Neuron (in vitro differentiated cells): ENCODE data around the genes GPR180 and HS6ST3.

DNA sequence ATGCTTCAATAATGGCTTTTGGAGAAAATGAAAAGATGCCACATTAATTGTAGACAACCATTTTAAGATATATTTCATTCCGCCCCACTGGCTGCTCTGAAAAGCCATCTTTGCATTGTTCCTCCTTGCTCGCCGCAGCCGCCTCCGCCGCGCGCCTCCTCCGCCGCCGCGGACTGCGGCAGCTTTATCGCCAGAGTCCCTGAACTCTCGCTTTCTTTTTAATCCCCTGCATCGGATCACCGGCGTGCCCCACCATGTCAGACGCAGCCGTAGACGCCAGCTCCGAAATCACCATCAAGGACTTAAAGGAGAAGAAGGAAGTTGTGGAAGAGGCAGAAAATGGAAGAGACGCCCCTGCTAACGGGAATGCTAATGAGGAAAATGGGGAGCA is 1348.9 kb upstream of the SPRY2 start:
- PRO-cap = no peak

DNA sequence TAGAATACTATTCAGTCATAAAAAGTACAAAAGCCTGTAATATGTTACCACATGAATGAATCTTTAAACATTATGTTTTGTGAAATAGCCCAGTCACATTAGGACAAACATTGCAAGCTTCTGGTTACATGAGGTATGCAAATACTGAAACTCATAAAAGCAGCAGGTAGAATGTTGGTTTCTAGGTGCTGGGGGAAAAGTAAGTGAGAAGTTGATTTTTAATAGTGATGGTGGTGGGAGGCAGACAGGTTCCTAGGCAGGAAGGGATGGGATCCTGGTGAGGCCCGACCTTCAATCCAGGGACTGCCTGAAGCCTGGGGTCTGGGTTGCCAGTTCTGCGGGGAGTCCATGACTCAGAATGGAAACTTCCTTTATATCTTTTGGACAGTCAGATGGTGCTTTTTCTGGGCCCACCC is 1366.4 kb upstream of the GPC5 start:
- PRO-cap = no peak

GRCh38 chr13:90261306-90261643 is 1137.1 kb upstream of the GPC5 start:
- PRO-cap = no peak

GRCh38 chr13:90495499-90495807 is 903.0 kb upstream of the GPC5 start:
- PRO-cap = no peak

- PRO-cap = no peak
Observed at GRCh38 chr13:93244430-93244881, 17.8 kb downstream of the GPC6 start.

- PRO-cap = no peak
Observed at GRCh38 chr13:93768076-93768476, 541.5 kb downstream of the GPC6 start.

DNA sequence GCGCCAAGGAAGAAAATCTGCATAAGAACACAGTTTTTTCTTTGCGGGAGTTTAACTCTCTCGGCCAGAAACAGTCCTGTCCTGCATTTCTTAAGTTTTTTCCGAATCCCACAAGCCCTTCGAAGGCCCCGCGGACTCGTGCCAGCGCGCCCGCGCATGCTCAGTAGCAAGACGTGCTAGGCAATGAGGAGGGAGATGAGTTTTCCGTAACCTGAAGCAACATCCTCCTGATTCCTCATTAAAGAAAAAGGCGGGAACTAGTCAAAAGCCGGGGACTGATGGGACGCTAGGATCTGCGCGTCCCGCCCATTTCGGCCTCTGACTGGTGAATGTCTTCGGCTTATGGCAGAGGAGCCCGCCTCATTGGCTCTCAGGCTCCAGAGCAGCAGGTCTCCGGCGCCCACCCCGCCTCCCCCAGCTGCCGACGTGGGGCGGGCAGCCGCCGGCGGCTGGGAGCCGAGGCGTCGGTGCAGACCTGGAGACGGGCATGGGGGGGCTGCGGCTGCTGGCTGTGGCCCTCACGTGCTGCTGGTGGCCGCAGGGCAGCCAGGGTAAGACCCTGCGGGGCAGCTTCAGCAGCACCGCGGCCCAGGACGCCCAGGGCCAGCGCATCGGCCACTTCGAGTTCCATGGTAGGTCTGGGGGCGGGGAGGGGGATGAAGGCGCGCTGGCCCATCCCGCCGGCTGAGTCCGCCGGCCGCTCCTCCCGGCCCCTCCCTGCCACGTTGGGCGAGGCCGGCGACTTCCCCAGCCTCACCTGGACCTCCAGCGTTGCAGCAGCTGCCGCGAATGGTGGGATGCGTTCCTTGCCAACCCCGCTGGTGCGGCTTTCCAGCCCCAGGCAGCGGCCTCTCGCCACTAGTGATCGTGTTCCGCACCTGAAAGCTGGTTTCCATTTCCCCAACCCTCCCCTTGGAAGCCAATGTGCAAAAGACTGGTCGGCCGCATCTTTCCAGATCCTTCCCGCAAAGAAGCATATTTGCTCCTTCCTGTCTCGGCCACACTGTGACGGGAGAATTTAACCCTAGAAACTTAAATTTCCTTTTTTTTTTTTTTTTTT is at the start of gene GPR180:
GPR180 (plus strand) TSS at position 417 of the 1,060 bp plus-strand sequence.
- PRO-cap = bidirectional peak, plus-strand start at position 417 of the sequence, minus-strand start at position 162 of the sequence; bidirectional peak, plus-strand start at position 632 of the sequence, minus-strand start at position 640 of the sequence; bidirectional peak, plus-strand start at position 768 of the sequence, minus-strand start at position 791 of the sequence; bidirectional peak, plus-strand start at position 809 of the sequence, minus-strand start at position 863 of the sequence

DNA sequence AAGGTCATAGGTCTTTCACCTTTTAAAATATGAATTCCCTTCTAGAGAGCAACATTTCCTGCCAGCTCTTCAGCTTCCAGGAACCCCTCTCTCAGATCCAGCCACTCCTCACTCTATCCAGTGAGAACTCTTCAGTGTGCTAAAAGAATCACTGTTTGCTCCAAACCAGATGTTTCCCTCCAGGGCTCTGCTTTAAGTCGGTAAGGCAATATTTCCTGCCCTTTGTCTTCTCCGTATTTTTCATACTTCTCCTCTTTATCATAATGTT is 39.6 kb downstream of the GPR180 start:
- PRO-cap = no peak

GRCh38 chr13:94683542-94683813 is 28.9 kb downstream of the SOX21 start:
- PRO-cap = no peak

DNA sequence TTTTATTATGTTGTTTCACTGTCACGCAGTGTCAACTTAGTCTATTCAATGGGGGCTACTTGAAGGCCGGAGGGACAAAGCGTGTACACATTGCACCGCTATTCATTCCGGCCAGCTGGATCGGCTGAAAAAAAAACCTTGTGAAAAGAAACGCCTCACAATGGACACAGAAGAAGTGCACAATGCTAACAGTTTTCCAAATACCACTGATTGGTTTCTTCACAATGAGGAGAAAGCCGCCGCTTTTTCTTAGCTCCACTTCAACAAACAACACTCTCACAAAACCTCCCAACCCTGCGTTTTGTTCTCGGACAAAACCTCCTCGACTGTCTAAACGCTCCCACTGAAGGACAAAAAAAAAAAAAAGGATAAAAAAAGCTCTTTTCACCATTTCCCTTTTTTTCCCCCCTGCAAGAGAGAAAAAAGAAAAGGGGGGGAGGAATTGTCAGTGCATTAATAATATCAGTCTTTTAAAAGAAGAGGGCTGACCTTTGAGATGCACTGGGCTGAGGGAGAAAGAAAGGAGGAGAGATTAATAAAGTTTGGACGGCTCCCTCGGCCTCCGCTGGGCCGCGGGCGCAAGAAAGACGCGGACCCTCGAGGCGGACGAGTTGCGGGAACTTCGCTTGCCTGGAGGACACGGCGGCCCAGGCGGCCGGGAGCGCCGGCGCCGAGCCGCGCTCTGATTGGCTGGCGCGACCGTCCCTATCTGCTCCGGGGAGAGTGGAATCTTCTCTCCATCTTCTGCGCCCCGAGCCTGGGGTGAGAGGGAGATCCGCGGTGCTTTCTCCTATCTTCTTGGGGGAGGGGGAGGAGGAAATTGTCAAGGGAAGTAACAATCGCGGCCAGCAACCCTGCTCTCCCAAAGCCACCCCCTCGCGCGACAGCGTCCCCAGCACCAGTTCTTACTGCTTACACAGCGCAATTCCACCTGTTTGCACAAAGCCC is 5.2 kb downstream of the SOX21 start:
- PRO-cap = no peak

GRCh38 chr13:95193375-95193929 is 107.8 kb downstream of the ABCC4 start:
- PRO-cap = no peak

GRCh38 chr13:95234419-95235127 is 66.7 kb downstream of the ABCC4 start:
- PRO-cap = no peak

GRCh38 chr13:95587235-95588034 is 34.9 kb downstream of the CLDN10 start:
- PRO-cap = no peak

- PRO-cap = bidirectional peak, plus-strand start at chr13:95644138, minus-strand start at chr13:95643982; bidirectional peak, plus-strand start at chr13:95644506, minus-strand start at chr13:95644264
Observed at GRCh38 chr13:95643298-95644291, 911 bp downstream of the DZIP1 start.

DNA sequence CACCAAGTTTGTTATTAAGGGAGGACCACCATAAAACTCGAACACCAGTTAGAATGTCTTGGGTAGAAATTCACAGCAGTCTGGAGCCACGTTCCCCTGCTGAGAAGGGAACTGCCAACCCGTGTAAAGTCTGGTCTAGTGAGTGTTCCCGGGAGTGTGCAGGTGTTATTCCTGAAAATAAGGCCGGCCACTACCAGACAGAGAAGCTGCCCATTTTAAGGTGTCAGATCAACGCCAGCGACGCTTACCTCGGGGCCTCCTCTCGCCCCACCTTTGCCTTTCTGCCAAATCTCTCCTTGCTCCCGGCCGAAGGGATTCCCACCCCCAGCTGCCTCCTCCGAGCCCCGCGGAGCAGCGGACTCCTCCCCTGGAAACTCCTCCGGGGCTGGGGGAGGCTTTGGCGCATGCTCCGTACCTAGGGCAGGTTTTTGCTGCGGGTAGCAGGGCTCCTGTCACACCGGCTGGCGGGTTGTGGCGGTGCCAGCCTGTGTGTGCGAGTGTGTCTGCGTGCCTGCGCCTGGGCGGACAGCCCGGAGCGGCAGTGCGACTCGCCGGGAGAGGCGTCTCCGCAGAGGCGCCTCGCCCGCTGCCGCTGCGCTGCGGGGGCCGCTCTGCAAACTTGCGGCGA is at the start of gene HS6ST3:
HS6ST3 (plus strand) TSS at position 455 of the 628 bp plus-strand sequence.
- PRO-cap = no peak

GRCh38 chr13:96636411-96636898 is 357.8 kb downstream of the OXGR1 start:
- PRO-cap = no peak

DNA sequence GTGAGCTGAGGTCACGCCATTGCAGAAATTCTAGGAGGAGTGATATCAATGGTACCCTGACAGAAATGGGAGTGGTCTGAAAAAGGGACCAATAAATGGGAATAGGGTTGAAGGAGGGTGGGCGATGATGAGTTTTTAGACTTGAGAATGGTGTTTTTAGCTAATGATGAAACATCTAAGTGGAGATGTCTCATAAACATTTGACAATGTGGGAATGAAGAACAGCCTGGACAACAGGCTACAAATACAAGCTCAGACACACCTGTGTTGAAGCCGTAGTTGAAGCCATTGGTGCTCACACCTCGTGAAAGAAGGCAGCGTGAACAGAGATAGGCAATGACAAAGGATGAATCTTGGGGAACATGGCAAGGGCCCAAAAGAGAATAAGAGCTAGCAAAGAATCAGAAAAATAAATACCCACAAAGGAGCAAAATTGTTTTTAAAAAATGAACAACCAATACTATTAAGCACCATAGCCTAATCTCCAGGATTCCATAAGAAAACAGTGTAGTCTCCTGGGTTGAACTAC is 8.2 kb downstream of the MBNL2 start:
- PRO-cap = no peak

- PRO-cap = no peak
Observed at GRCh38 chr13:97246639-97246957, 24.5 kb downstream of the MBNL2 start.

- PRO-cap = no peak
Observed at GRCh38 chr13:97256959-97257571, 34.9 kb downstream of the MBNL2 start.

DNA sequence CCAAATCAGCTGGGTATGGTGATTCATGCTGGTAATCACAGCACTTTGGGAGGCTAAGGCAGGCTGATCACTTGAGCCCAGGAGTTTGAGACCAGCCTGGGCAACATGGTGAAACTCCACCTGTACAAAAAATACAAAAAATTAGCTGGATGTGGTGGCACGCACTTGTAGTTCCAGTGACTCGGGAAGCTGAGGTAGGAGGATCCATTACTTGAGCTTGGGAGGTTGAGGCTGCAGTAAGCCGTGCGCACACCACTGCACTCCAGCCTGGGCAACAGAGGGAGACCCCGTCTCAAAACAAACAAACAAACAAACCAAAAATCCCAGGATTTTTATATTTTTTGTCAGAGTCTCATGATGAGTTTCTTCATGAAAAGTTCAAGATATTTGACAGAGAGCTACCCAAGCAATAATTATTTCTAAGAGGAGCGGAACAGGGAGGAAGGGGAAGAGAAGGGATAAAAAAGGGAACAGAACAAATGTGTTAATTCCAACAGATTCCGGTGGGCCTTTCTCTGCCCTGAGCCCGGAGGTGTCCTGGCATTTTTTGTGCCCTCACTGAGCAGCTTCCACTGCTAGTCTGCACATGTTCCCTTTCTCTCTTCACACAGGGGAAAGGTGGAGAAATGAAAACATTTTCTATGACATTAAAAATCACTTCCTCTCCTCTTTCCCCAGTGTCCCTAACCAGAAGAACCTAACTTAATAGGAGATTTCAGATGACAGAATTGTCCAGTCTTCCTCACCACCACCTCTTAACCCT is 83.5 kb downstream of the MBNL2 start:
- PRO-cap = no peak